Cardiac atrium fibroblast (primary cell): ENCODE measurements around a stretch of chr12.

DNA sequence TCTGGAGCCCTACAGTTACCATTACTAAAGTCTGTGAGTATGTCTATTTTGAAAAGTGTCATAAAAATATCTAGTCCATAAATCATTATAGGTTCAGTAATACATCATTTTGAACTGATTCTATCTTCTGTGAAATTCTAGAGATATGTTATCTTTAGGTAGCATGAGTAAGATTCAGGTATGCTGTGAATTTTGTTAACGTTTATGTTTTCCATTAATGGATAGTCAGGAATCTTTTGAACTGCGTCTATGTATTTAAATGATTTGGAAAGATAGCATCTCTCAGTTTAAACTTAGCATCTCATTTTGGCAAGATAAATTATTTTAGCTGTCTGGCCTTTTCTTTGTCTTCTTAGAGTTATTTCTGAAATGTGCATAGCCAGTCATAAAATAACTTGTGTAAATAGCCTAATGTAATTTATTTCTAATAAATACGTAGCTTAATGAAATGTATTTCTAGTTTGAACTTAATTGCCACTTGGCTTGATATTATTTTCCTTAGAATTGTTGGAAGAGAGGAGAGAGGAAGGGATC lies 8.4 kb downstream of the ALG10B start:
- RAMPAGE, long total RNA, result no peak

- RAMPAGE, long total RNA, result no peak
Observed at GRCh38 chr12:38823133-38823752, 82.1 kb downstream of the CPNE8 start.

DNA sequence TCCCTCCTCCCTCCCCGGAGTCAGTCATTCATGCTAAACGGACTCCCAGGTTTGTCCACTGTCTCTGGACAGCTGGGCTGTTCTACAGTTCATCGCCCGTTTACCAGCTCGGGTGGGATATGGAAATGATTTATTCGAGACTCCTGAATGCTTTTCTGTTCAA lies 726 bp upstream of the KIF21A start:
- RAMPAGE, long total RNA, result no peak

GRCh38 chr12:39628764-39629251 lies 2.8 kb downstream of the C12orf40 start:
- RAMPAGE, long total RNA, result no peak

- RAMPAGE, long total RNA, result no peak
Observed at GRCh38 chr12:39839073-39839581, 213.1 kb downstream of the C12orf40 start.

DNA sequence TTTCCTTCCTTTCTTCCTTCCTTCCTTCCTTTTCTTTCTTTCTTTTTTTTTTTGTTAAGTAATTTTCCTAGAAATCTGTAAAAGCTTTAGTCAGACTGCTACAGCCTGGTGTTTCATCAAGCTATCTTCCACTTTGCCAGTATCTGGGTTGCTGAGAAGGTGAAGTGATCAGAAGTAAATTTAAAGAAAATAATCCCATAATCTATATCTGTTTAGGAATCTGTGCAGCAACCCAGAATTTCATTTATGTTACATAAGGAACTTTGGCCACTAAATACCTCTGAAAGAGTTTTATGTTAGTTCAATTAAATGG lies 227.5 kb downstream of the C12orf40 start:
- RAMPAGE, long total RNA, result no peak

DNA sequence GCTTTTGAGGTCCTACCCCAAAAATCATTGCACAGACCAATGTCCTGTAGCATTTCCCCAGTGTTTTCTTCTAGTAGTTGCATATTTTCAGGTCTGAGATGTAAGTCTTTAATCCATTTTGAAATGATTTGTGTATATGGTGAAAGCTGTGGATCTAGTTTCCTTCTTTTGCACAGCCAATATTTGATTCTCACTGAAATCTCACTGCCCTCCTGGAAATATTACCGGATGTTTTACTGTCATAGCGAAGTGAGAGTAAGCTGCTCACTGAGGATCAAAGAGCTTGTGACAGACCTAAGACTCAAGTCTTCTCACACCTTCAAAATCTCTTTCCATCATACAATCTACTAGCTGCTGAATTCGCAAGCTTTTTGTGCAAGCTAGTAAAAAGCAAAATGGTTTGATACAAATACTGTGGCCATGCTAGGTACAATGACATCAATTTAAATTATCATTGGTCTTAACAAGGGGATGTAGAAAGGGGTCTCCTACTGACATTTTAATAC lies 3.9 kb downstream of the LRRK2 start:
- RAMPAGE, long total RNA, result no peak

DNA sequence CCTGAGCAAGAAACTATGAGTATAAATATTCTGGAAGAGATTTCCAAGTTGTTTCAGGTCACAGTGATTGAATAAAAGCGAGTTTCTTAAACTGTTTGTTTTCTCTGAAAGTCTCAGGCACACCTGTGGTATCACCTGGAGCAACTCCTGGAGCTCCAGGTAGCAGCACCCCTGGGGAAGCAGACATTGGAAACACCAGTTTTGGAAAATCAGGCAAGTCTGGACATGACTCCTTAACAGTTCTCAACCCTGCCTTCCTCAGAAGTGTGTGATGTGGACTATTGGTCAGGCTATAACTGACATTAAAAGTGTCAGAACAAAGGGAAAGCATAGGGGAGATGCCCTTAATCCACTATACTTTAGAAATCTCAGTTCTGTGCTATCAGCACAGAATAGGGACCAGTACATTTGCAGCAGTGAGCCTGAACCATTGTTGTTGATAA lies 217.6 kb upstream of the CNTN1 start:
- RAMPAGE, long total RNA, result no peak

DNA sequence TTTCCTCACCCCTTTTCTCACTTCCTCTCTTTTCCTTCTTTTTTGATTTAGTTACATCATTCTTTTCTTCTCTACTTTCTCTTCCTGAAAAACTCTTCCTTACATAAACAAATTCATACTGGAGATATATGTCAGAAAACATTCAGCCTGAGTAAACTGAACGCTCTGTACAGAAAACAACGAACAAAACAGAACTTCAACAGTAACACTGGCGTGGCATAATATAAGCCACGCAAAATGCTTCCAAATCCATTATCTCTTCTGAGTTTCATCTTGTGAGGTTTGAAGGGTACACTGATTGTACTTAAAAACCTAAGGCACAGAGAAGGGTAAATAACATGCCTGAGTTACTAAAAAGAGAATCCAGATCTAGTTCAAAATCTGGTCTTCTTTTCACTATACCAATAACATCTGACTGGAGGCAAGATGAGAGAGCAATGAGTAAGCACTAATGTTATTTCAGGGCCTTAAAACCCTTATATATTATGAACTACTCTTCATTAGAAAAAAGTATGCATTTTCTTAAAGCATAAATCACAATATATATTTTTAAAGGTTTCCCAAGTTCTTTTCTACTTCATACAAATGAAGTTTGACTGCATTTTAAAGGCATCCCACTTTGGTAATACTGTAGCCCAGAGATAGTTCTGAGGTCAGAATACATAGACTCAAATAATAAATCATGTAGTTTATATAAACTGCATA lies 60.2 kb downstream of the GXYLT1 start:
- RAMPAGE, long total RNA, result no peak

DNA sequence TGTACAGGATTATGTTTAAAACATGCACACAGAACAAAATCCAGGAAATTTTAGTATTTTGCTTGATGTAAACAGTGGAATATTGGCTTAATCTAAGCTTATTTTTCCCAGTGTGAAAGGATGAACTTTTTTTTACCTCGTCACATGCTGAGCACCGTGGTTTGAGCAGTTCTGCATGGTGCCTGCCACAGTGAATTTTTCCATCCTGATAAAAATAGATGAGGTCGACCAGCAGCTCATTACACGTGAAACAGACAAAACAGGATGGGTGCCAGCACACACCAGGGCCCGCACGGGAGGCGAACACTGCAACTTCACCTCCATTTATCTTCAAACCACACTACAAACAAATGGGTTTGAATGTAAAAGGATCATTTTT lies 121.1 kb downstream of the PRICKLE1 start:
- RAMPAGE, long total RNA, result no peak

GRCh38 chr12:42469244-42469758 lies 120.2 kb downstream of the PRICKLE1 start:
- RAMPAGE, long total RNA, result no peak

- RAMPAGE, long total RNA, result no peak
Observed at GRCh38 chr12:43272258-43272819, 279.7 kb downstream of the ADAMTS20 start.

DNA sequence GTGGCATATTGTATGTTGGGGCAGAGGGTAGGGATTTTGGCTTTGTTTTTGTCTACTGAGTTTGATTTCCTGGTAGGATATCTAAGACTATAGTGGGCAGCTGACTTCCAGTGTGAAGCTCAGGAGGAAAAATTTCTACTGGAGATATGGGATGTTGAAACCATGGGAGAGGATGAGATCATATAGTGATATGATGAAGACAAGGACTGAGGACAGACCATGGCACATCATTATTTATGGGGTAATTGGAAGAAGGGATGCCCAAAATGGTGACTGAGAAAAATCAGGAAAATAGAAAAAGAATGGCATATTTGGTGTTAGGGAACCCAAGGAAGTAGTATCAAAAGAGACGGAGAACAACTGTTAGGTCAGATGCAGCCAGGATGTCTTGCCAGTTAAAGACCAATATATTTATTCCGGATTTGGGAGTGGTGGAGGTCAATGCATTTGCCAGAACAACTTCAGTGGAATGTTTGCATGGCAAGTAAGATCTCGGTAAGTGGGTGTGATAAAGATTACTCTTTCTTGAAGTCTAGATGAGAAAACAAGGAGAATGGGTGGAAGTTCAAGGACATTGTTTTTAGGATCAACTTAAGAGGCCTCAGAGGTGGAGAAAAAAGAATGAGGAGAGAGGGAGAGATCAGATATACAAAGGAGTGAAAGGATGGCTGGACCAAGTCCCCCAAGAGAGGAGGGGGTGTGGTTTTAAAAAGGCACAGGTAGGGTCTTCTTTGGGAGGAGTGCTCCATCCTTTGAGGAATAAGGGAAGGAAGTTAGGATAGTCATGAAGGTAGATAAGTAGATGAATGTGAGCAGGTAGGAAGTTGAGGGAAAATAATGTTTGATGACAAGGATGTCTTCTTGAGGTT lies 100.7 kb downstream of the TMEM117 start:
- RAMPAGE, long total RNA, result no peak

GRCh38 chr12:43954876-43955377 lies 119.0 kb downstream of the TMEM117 start:
- RAMPAGE, long total RNA, result no peak

DNA sequence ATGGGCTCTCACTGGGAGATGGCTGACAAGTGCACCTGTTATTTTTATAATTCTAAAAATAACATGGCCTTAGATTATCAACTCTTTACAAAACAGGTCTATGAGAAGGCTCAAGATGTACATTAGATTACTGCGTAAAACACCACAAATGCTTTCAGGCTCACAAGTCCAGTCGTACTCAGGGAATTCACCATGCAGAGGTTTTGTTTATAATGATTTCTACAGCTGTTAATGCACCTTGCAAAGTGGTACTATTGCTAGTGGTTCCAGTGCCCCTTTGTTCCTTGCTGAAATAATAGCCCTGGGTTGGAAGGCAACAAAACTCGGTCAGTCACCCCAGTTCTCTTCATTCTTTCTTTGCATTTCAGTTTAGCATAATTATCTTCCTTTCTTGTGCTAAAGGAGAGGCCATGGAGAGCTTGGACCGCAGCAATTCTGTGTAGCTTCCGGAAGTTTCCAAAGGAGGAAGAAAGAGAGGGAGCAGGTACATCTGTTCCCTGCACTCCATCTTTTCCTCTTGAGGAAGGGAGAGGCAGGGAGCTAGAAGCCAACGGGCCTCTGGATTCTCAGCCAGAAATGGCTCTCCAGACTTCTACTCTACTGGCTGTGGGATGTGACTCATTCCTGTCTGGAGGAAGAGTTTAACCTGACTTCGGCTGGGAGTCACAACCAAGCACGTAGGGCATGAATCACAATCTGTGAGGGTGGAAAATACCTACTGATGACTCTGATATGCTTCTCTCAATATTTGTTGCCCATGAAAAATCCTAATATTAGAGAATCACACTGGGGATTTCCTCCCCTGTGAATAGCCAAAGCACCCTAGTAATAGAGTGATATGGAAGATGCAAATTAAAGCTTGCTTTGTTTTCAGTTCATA lies 16.8 kb downstream of the ANO6 start:
- RAMPAGE, long total RNA, result no peak

- RAMPAGE, long total RNA, result no peak
Observed at GRCh38 chr12:45260003-45260611, 44.2 kb downstream of the ANO6 start.

DNA sequence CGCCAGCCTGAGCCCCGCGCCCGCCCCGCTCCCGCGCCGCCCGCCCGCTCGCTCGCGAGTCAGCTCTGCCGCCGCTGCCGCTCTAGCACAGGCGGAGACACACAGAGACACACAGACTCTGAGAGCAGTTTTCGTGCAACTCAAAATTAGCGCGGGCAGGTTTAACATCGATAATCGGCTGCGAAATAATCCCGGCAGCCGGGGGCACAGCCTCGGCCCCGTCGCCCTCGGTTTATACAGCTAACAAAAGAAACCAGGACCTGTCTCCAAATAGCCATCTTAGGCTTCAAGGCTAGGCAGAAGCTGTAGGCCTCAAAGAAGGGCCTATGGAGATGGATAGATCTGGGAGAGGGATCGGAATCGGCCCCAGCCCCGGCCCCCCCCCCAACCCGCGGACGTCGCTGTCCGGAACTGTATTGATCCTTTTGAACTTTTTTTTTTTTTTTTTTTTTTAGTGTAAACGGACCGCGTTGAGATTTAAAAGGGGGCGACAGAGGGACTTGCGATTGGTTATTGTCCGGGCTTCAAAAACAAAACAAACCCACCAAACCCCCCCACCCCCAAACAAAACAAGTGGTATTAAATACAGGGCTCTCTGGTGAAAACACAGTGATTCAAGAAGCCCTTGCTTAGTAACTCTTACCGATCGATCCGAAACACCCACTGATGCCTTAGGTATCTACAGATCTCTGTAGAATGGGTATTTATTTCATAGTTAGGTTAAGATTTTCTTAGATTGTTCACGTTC lies 1.1 kb downstream of the ARID2 start:
- RAMPAGE, long total RNA, result no peak

DNA sequence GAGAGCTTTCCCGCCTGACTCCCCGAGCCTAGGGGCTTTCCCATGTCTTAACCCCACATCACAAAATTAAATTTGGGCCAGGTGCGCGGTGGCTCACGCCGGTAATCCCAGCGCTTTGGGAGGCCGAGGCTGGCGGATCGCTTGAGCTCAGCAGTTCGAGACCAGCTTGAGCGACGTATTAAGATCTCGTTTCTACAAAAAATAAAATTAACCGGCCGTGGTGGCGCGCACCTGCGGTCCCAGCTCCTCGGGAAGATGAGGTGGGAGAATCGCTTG lies 770 bp upstream of the SCAF11 start:
- RAMPAGE, long total RNA, result no peak

DNA sequence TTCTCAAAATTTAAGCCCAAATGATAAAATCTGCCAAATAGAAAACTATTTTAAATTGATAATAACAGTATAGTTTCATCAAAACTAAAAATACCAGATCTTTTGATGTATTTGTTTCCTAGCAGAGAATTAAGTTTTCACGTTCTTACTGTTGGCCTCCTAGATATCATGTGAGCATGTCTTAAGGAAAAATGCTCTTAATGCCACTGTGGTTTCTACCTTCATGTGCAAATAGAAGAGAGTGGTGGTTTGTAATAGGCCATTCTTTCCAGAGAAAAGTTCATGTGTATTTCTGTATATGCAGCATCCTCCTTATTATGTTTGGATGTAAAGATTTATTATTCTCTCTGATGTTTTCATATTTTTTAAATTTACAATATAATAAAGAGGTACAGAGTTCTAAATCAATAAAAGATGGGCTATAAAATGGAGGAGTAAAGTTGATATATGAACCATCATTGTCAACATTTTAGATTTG lies 2.4 kb upstream of the SCAF11 start:
- RAMPAGE, long total RNA, result no peak

- RAMPAGE, long total RNA, result no peak
Observed at GRCh38 chr12:46124451-46124971, 134.1 kb upstream of the SCAF11 start.